Bronchial lymph node (tissue), 1 donor: ENCODE data around the genes RAB11FIP4, C17orf75 and ASIC2.

DNA sequence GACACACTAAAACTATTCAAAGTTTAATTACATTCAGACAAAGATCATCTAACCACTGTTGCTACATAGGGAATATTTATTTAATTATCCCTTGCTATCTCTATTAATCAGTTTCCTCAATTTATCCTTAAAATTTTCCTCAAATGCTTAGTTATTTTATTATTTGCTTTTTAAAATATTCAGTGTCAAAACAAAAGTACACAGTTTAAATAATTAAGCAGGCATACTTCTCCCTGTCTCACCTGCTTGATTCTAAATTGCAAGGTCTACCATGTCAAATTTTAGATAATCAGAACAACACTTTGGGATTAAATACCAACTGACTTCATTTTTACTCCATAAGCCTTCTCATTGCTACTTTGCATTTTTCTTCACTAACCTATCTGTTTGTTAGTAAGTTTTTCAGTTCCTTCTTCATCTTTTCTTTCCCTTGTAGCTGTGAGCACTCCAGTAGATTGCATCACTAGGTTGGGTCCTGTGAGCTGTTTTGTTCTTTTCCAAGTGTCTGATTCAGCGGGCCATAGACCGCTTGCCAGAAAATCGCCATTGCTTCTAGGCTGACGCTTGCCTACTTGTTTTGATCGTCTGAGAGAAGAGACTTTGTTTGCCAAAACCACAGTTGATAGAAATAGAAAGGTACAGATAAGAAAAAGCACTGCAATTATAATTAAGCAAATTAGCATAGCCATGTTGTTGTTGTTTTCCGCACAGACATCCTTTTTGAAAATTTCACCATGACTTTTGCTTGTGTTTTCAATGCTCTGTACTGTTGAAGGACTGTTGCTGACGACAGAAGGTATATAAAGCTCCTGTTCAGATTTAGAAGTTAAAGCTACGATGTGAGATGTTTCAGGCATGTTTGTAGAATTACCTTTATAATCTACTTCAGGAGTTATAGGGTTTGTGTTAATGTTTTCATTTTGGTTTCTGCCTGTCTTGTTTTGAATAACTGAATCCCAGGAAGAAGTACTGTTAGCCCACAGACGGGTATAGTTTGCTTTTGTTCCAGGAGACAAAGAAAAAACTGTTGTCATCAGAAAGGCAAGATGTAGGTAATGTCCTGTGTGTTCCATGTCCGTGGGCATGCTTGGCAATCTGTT, 3.1 kb downstream of the EVI2A start:
- PRO-cap = bidirectional peak, plus-strand start at position 417 of the sequence, minus-strand start at position 283 of the sequence; bidirectional peak, plus-strand start at position 453 of the sequence, minus-strand start at position 548 of the sequence

- PRO-cap = no peak
These were observed at the start of gene RAB11FIP4 for GRCh38 chr17:31391379-31392077. Gene RAB11FIP4 (plus strand): TSS chr17:31391675.

GRCh38 chr17:31467664-31468550, 76.4 kb downstream of the RAB11FIP4 start:
- PRO-cap = no peak

GRCh38 chr17:31469661-31470528, 78.4 kb downstream of the RAB11FIP4 start:
- PRO-cap = no peak

DNA sequence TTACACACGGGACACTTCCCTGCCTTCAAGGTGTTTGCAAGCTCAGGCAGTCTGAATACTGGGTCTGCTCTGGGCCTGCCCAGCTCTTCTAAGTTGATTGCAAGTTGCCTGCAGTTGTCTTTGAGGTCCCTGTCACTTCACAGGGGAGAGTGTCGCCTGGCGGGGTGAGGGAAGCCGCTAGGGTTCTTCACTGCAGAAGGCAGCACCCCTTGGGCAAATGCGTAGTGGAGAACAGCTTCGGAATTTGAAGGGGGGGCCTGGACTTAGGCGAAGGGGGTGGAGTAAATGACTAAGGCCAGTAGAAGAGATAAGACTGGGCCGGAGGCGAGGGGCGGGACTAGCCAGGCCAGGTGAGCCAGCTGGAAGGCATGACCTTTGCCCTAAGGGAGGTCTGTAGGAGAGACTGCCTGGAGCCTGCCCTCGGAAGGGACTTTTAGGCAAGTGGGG, 98.1 kb downstream of the RAB11FIP4 start:
- PRO-cap = no peak

DNA sequence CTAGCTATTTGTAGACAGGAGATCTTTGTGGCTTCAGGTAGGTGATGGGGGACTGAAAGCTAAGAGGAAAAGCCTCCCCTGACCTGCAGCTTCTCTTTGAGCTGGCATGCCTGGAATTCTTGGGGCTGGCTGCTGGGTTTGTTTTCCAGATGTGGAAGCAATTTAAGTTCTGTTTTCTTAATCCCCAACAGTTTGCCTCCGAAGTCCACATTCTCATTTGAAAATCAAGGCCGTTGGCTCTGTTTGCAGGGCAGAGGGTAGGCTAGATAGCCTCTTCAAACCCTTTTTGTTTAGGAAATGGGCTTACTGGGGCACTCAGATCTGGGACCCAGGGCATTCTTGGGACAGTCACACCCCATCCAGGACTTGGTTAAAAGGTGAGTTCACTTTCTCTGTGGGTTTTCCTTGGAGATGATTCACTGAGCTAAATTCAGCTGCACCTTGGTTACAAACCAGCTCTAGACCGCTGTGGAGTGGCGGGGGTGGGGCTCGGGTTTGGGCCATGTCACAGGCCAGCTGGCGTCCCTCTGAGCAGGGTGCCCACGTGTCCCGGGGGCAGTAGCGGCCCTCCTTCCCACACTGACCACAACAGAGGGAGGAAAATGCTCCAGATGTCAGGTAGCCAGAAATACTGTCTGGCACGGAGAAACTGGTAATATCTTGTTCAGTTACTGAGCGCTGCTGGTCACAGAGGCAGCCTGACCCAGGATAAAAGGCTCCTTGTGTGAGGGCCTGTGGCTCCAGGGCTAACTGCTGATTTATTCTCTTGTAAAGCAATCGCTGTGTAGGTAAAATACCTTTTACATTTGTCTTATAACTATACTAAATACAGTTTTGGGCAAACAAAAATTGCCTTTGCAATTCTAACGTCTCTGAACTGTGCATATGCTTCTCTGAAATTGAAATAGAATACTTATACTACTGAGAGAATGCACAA, 108.6 kb downstream of the RAB11FIP4 start:
- PRO-cap = no peak

DNA sequence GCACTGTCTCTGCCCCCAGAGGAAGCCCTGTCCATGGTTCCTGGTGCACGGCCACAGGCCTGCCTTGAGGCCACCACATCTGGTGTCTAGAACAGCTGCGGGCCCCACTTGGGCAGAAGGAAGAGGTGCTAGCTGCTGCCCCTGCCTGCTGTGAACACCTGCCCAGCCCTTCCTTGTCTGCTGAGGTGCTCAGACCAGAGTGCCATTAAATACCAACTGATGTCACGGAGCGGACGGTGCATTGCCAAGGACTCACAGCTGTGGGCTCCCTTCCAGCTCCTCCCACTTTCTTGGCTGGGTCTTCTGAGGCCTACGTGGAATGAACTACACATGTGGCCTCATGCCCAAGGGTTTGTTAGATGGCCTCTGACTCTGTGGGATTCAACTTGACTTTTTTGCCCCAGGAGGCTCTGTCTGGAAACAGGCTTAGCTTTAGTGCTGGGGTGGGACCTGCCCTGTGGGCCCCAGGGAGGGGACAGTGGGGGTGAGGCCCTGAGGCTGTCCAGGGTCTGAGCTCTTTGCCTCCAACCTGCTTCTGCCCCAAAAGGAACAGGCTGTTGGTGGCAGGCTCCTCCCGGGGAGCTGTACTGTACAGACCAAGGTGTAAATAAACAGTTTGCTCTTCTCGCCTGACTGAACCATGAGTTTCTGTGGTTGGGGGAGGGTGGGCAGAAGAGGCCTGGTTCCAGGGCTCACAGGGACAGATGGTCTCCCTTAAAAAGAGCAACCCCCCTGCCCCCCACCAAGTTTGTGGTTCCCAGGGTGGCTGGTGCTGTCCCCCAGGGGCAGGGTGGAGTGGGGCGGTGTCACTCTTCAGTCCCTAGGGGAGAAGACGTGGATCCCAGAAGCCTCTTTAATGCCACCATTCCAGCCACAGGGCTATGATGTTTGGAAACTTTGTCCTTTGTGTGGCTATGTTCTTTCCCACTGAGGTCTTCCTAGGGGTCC, 146.4 kb downstream of the RAB11FIP4 start:
- PRO-cap = unidirectional peak, minus-strand start at position 182 of the sequence; bidirectional peak, plus-strand start at position 816 of the sequence, minus-strand start at position 537 of the sequence

GRCh38 chr17:31887992-31888642, 13.4 kb downstream of the UTP6 start:
- PRO-cap = unidirectional peak, plus-strand start at chr17:31888414

DNA sequence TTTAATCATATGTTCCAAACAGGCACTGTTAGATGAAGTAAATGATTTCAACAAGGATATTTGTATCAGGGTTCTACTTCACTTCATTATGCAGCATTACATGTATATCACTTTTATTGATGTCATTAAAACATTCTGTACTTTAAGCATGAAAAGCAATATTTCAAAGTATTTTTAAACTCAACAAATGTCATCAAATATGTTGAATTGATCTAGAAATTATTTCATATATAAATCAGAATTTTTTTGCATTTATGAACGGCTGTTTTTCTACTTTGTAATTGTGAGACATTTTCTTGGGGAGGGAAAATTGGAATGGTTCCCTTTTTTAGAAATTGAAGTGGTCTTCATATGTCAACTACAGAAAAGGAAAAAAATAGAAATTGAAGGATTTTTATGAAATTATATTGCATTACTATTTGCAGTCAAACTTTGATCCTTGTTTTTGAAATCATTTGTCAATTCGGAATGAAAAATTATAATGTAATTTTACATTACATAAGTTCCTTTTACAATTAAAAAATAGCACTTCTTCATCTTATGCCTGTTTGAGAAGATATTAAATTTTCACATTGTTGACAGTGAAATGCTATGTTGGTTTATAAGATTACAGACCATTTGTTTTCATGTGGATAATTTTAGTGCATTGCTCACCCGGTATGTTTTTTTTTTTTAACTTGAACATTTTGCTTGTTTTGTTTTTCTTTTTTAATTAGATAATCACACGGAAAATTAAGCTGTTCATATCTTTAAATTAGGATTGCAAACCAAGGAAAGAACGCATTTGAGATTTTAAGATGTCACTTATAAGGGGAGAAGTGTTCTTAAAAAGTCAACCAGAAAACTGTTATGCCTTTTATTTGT, 7.9 kb upstream of the LRRC37B start:
- PRO-cap = no peak

- PRO-cap = no peak
These were observed 17.6 kb downstream of the RHOT1 start for GRCh38 chr17:32159792-32160491.

DNA sequence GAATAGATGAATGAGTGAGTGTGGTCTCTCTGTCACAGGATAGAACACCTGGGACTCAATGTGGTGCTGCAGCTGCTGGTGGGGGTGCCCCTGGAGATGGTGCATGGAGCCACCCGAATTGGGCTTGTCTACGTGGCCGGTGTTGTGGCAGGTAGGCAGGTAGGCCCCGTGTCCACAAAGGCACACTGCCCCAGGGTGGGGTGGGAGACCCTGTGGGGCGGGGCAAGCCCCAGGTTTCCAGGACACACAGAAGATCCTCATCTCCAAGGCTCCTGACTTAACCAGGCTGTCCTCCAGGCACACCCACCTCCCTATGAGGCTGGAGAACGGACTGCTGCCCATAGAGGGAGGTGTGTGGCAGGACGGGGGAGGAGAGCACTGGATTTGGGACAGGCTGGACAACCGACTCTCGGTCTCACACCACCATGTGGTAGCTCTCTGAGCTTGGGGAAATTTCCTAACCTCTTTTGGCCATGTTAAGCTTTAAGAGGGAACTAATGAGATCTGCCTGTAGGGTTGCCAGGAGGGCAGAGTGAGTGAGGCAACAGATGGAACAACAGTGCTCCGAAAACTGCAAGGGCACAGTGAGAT, 32.5 kb downstream of the RHBDL3 start:
- PRO-cap = no peak

DNA sequence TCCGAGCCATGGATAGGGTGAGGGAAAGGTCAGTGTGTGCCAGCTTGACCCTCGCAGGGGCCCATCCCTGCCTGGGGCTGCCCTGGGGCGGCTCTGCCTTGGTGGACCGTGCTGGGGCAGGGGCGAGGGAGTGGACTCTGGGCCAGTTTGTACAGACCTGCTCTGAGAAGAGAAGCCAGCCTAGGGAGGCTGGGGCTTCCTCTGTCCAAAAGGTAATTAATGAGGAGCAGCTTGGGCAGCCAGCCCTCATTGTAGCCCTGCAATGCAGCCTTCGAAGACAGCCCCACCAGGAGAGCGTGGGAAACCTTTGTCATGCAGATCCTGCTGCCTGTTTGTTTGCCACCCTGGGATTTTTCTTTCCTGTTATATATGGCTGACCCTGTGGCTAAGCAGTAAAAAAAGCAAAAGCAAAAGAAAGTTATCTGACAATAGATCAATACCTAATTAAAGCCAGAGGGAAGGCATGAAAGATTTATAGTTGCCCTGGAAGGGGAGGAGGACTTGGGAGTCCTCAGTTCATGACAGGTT, 37.5 kb downstream of the RHBDL3 start:
- PRO-cap = no peak

GRCh38 chr17:32340967-32341541, 919 bp downstream of the C17orf75 start:
- PRO-cap = unidirectional peak, plus-strand start at chr17:32341260

- PRO-cap = unidirectional peak, plus-strand start at chr17:32341694; bidirectional peak, plus-strand start at chr17:32342025, minus-strand start at chr17:32341865; bidirectional peak, plus-strand start at chr17:32342262, minus-strand start at chr17:32342068
These were observed at the start of gene C17orf75 for GRCh38 chr17:32341542-32342533. Gene C17orf75 (minus strand): TSS chr17:32342173.

DNA sequence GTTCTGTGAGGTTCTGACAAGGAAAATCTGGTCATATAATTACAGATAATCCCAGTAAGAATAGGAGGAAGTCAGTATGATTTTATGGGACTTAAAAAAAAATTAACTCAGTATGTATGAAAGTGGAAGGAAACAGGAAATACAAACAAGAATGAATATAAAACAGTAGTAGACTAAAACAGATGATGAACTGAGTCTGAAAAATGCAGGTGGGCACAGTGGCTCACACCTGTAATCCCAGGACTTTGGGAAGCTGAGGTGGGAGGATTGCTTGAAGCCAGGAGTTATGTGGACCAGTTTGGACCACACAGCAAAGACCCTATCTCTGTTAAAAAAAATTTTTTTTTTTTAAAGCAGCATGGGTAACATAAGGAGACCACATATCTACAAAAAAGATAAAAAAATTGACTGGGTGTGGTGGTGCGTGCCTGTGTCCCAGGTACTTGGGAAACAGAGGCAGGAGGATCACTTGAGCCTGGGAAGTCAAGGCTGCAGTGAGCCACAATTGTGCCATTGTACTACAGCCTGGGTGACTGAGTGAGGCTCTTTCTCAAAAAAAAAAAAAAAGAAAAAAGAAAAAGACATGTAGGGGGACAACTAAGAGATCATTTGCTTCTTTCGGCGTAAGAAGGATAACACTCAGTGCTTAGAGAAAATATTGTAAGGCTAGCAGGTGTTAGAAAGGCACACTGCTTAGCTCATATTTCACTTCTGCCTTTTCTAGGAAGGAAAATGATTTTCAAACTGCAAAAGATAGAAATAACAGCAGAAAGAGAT, 6.4 kb downstream of the PSMD11 start:
- PRO-cap = no peak

- PRO-cap = no peak
These were observed 140.4 kb downstream of the CDK5R1 start for GRCh38 chr17:32627204-32627599.

GRCh38 chr17:33293022-33293668, at the start of gene ASIC2:
Gene ASIC2 (minus strand): TSS chr17:33293295.
- PRO-cap = no peak

DNA sequence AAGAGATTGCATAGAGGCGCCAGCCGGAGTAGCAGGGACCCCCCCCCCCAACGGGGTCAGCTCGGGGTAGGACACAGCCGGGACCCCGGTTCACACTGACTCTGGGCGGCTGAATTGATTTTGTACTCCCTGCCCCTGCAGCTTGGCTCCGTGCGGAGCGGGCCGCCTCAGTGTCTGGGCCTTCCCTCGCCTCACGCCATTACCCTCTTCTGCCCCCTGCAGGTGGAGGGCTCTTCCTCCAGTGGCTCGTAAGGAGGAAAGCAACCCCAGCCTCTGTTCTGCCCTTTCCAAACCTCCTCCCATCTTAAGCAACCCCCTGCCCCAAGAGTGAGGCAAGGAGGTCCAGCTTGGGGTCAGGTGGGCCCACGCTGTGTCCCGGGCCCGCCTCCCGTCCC, 58.8 kb downstream of the TMEM132E start:
- PRO-cap = unidirectional peak, minus-strand start at position 201 of the sequence

DNA sequence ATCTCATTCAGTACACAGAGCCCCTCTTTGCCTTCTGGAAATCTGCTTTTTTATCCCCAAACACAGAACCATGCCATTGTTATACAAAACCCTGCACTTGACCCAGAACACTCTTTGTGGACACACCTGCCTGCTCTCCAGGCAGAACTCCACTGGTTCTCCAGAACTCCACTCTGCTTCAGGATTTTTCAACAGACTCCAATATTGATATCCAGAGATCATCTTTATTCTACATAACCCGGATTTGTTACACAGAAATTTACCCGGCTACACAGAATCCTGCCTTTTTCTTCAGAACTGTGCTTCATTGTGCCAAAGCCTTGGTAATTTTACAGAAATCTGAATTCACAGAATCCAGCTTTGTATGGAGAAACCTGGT, 152.6 kb downstream of the TMEM132E start:
- PRO-cap = no peak

- PRO-cap = no peak
These were observed 25.3 kb downstream of the LIG3 start for GRCh38 chr17:35005242-35006304.